Measurements from ENCODE around the gene KDM4A.

DNA sequence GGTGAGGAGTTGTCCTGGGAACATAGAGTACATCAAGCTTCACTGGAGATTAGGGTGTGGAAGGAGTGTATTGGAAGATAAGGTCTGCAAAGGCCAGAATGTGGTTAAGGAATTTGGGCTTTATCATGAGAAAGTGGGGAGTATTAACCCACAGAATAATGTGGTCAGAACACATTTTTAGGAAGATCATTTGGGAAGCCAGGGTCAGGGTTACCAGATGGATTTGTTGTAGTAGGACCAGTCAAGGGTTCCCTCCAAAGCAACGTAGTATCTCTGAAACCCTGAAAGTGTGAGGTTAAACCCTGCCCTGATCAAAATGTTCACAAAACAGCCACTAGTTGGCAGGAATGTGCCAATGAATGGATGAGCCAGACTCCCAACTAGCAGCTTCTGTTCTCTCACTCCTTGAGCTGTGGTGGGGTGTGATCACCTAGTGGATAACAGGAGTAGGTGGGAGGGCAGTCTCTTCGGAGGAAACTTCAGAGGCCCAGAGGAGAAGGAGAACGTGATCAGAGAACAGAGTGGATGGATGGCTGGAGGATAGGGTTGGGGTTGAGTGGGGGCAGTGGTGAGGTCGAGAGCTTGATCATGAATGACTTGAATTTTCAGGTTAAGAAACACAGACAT, 35.8 kb downstream of the SLC2A1 start:
- PRO-cap, 2 experiments: no peak in any of the 2 experiments

DNA sequence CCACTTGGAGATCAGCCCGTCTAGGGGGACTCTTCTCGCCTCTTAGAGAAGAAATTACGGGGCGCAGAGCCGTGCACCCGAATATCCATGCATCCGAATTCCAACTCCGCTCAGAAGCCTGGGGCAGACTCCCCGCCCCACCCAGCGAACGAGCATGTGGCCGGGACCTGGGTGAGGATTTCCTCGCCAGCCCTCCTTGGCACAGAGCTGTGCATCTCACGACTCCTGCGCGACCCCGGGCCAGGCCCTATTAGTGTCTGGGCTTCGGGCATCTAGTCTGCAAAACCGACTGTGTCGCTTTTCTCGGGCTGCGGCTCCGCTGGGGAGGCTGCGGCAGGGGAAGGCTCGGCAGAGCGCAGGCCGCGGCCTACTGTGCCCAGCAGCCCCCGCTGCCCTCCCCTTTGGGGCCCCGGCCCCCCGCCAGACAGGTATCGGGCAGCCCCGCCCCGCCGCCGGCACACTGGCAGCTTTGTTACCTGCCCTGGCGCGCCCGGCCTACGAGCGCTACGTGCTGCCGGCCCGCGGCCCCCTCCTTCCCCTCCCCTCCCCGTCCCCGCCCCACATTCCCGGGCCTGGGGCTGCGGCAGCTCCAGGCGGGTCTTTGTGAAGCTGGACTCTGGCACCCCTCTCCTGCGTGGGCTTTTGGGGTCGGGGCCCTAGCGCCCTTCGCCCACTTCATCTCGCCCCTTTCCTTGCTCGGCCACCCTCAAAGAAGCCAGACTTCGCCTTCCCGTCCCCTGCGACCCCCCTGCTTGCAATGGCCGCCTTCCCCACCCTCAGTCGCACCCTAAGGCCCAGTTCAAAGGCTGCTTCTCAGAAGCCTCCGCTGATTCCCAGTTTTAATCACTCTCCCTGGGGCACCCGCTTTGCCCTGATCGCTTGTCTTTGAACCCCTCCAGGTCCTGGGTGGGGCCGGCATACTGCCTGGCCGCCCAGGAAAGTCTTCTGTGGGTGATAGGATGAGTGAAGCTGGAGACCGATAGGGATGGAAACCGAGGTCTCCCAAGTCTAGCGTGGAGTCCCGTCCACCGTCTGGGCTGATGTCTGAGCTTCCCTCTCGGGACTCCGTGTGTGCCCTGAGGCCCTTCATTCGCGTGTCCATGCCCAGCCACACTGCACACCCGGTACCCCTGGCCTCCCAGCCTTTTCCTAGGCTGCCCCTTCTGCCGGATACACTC, 48.9 kb upstream of the SLC2A1 start:
- PRO-cap, 2 experiments: peak in 2 of 2 experiments; most common plus-strand start position 957 of the sequence (in 2); most common minus-strand start position 462 of the sequence (in 2)

GRCh38 chr1:43008402-43009386, 50.0 kb upstream of the SLC2A1 start:
- PRO-cap, 2 experiments: peak in 2 of 2 experiments; most common plus-strand start chr1:43008812 (in 2); most common minus-strand start chr1:43008880 (in 2)

DNA sequence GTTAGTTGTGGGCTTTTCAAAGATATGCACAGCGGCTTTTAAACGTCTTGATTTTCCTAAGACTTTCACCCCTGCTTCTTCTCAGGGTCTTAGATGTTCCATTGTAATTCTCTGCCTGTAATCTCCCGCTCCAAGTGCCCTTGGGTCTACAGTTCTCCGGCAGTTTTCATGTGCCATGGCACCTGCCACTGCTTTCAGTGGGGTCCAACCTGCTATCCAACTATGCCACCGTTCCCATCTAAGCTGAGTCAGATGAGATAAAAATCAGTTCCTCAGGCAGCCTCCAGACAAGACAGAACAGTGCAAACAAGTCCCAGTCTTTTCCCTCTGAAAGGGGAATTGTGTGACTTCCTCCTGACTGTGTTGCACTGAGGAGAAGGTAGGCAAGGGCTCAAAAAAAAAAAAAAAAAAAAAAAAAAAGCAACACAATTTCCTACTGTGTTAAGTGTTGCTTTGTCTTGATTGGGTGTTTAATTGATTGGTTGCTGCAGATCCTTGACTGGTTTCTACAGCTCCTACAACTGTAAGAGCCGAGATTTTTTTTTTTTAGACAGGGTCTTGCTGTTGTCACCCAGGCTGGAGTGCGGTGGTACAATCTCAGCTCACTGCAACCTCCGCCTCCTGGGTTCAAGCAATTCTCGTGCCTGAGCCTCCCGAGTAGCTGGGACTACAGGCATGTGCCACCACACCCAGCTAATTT, 26.4 kb upstream of the CFAP144 start:
- PRO-cap, 2 experiments: no peak in any of the 2 experiments

GRCh38 chr1:43221225-43221849, 48.4 kb upstream of the TMEM125 start:
- PRO-cap, 2 experiments: no peak in any of the 2 experiments

- PRO-cap, 2 experiments: no peak in any of the 2 experiments
Measured at GRCh38 chr1:43274149-43274678, 4.4 kb downstream of the TMEM125 start.

GRCh38 chr1:43293861-43294212, 6.9 kb upstream of the TIE1 start:
- PRO-cap, 2 experiments: no peak in any of the 2 experiments

GRCh38 chr1:43302223-43302559, 1.4 kb downstream of the TIE1 start:
- PRO-cap, 2 experiments: no peak in any of the 2 experiments

GRCh38 chr1:43303784-43304160, 3.0 kb downstream of the TIE1 start:
- PRO-cap, 2 experiments: no peak in any of the 2 experiments

DNA sequence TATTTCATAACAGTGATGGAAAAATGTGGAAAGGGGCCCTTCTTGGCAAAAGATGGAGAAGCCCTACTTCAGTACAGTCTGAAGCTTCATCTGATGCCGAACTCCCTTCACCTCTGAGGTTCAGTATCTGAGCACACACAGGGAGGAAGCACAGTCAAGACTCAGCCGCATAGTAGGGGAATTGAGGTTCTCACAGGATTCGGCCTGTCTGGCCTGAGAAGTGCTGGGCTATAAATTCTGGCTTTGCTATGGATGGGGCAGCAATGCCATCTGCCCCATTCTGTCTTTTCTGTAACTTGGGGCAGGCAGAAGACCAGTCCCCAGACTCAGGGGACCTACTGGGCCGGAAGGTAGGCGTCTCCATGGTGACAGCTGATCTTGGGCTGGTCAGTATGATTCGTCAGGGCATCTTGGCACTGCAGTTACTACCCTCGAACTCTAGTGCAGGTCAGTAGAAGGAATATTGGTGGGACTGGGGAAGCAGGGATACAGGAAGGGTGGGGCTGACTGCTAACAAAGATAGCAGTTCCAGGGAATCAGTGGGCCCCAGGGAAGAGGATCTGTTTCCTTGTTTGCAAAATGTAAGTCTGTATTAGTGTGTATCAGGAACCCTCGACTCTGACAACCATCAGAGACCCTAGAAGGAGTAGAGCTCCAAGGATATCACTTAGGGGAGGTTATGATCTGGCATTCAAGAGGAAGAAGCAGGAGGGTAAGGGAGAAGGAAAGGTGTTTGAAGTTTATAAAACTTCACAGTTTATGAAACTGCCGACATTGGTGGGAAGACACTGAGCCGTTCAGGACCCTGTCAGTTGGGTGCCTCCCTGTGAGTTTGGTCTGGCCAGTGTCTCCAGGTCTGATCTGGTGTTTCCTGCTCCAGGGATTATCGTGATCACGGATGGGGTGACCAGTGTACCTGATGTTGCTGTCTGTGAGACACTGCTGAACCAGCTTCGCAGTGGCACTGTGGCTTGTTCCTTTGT, 26.2 kb downstream of the SZT2 start:
- PRO-cap, 2 experiments: no peak in any of the 2 experiments

DNA sequence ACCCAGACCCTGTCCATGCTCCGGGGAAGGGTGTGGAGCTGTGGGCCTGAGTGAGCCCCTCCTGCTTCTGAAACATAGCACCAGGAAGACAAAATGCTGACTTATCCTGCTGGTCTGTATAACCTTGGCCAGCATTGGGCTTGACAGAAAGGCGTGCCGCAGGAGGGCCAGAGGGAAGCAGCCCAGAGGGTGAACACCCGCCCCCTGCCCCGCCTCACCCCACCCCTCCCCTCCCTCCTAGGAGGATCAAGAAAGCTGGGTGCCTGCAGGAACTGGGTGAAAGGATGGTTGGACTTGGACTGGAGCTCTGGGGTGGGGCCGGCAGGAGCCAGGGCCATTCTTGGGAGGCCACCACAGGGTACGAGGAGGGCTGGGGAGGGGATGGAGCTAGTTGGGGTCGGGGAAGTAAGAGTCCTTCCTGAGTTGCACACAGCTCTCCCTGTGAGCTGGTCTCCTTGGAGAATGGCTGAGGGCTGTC, 27.1 kb downstream of the PTPRF start:
- PRO-cap, 2 experiments: no peak in any of the 2 experiments

GRCh38 chr1:43558256-43559430, 28.0 kb downstream of the PTPRF start:
- PRO-cap, 2 experiments: no peak in any of the 2 experiments

GRCh38 chr1:43650053-43650906, at the start of gene KDM4A:
TSS of gene KDM4A (plus strand) at chr1:43650149.
- PRO-cap, 2 experiments: peak in 2 of 2 experiments; most common plus-strand start chr1:43650506 (in 2)

DNA sequence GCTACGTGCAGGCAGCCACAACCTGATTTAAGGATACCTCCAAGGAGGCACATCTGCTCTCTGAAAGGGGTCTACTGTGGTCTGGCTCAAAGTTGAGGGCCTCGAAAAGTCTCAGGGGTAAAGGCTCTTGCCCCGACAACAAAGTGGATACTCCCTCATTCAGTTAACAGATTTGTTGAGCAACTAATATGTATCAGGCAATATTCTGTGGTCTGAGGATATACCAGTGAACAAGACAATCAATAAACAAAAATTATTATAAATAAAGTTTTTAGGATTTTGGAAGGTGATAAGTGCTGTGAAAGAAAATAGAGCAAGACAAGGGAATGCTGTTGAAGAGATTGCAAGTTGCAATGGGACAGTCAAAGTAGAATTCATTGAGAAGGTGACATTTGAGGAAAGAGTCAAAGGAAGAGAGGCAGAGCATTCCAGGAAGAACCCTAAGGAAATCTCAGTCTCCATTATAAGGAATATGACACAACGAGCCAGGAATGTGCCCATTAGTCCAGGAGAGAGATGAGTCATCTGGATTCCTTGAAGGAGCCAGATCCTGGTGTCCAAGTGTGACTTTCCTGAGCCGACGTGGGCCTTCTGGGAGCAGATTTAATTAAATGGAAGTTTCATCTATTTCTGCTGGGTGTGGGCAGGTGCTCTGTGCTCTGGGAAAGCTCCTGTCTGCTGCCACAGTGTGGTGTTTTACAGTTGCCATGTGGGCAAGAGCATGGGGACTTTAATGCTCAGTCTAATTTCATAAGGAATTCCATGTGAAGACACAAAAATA, 111.7 kb upstream of the ARTN start:
- PRO-cap, 2 experiments: no peak in any of the 2 experiments

DNA sequence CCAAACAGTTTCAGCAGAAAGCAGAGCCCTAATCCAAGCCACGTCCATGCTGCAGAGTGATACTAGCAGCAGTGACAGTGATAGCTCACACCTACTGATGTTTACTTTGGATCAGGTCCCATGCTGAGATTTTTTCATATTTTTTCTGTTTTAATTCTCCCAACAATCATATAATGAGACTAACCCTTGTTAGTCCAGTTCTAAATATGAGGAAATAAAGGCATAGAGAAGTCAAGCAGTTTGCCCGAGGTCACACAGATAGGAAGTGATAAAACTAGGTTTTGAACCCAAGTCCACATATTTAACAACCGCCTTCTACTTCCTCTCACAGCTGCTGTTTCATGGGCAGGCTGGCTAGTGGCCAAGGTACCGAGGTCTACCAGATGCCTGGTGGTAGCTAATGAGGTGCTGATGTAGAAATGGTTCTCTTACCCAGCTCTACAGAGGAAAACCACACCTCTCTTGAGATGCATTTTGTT, 80.3 kb upstream of the ARTN start:
- PRO-cap, 2 experiments: no peak in any of the 2 experiments

GRCh38 chr1:43936961-43937613, 3.5 kb downstream of the ARTN start:
- PRO-cap, 2 experiments: no peak in any of the 2 experiments

- PRO-cap, 2 experiments: no peak in any of the 2 experiments
Measured at GRCh38 chr1:44014928-44015639, 16.2 kb downstream of the SLC6A9 start.

GRCh38 chr1:44351651-44352201, 3.3 kb downstream of the ERI3 start:
- PRO-cap, 2 experiments: no peak in any of the 2 experiments

DNA sequence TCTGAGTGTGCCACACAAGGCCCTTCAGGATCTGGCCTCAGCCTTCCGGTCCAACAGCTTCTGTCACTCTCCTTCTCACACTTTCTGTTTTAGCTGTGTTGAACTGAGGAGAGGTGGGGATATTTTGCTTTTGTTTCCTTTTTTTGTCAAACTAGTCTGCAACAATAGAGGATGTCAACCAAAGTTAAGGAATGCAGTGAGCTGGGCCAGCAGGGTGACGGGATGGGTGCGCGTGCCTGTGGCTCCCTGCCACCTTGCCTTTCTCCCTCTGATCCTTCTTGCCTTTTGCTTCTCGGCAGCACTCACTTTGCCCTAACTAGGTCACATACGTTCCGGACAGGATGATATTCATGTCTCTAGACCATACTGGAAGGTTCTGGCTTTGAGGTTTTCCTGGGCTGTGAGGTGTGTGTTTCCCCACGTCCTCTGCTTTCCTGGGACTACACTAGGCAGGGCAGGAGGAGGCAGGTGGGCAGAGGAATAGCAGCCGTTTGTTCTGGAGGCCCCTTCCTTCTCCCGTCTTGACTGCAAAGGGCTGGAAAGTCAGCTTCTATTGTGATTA, 67.7 kb downstream of the RNF220 start:
- PRO-cap, 2 experiments: no peak in any of the 2 experiments

DNA sequence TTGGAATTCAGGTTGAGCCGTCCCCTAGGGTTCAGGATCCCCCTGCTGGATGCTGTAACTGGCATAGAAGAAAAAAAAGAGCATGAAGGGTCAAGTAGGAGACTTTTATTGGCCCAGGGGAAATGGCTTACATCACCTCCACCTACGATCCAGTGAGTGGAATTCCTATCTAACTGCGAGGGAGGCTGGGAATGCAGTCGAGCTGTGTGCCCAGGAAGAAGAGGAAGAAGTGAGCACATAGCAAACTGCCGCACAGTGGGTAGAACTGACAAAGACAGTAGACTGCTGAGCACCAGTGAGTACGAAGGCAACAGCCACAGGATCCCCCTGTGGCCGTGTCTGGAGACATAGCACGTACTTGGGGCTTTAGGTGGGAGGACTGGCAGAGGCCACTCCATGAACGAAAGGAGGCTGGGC, 79.1 kb downstream of the RNF220 start:
- PRO-cap, 2 experiments: no peak in any of the 2 experiments

Measured in Colon Carcinoma Metastatic in the Brain (tissue), 2 donors.